Epithelial cell of alveolus of lung (primary cell): ENCODE results near the genes CXCL10 and CCNG2.

DNA sequence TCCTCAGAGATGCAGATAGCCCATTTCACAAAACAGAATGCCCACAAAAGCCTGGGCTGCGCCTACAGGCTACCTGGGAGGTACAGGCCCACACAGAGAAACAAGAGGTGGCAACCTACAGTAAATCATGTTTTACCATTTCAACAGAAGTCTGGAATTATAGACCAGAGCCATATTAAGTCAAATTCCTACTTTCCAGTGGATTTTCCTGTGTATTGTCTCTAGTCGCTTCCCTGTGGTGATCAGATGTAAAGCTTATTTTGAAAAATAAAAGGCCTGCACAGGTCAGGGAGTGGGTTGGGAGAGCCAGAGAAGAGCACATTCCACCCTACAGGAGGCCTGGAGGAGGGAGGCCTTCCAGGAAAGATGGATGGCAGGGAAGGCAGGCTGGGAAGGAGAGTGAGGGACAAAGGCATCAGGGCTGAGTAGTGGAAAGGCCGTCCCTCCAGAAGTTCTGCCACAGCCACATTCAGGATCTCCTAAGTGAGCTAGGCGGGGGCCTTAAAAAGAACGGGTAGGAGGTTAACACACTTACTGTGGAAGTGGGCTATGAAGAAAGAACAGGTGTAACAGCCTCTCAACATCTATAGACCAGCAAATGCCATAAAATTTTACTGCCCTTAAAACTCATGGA, 19.0 kb upstream of the USO1 start:
- RAMPAGE, long total RNA = no peak
- RRBS = no CpG with 5 or more reads among the region's 5 CpGs

GRCh38 chr4:75770644-75771324, 46.4 kb downstream of the USO1 start:
- RAMPAGE, long total RNA = no peak
- RRBS = no CpG with 5 or more reads among the region's 4 CpGs

GRCh38 chr4:75886256-75886763, 15.9 kb downstream of the PPEF2 start:
- RAMPAGE, long total RNA = no peak
- RRBS = 16% methylated on average over 7 of the region's 24 CpGs

GRCh38 chr4:76011475-76012523, 4.5 kb upstream of the CXCL9 start:
- RAMPAGE, long total RNA = no peak
- RRBS = no CpG with 5 or more reads among the region's 20 CpGs

GRCh38 chr4:76023383-76023769, at the start of gene CXCL10:
Gene CXCL10 (minus strand): TSS chr4:76023497.
- RAMPAGE, long total RNA = no peak
- RRBS = no CpG with 5 or more reads among the region's 3 CpGs

GRCh38 chr4:76163147-76163567, 15.0 kb upstream of the NUP54 start:
- RAMPAGE, long total RNA = no peak
- RRBS = no CpG with 5 or more reads among the region's 4 CpGs

DNA sequence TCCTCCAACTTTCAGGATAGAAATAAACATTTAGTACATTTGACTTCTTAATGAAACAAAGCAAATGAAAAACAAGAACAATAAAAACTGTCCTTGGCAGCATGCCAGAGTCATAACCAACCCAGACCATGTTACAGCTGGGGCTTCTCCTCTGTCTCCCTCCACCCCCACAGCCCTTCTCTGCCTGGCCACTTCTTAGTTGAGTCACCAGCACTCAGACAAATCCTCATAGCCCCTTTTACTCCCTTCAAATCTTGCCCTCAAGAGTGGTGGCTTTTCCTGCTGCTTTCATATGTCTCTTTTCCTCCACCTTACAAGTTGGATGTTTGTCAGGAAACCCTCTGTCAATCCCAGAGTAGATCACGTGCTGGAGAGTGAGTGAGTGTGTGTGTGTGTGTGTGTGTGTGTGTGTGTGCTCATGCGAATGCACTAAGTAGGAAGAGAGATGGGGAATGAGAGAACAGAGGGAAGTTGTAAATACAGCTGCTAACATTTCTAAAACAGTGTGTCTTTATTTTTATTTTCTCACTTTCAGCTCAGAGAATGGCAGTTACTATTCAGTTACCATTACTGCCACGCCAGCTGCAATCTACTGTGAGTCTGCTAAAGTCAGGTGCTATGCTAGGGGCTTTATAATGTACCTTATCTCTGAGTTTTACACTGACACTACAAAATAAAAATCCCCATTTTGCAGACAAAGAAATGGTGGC, 15.0 kb downstream of the SCARB2 start:
- RAMPAGE, long total RNA = no peak
- RRBS = no CpG with 5 or more reads among the region's 3 CpGs

DNA sequence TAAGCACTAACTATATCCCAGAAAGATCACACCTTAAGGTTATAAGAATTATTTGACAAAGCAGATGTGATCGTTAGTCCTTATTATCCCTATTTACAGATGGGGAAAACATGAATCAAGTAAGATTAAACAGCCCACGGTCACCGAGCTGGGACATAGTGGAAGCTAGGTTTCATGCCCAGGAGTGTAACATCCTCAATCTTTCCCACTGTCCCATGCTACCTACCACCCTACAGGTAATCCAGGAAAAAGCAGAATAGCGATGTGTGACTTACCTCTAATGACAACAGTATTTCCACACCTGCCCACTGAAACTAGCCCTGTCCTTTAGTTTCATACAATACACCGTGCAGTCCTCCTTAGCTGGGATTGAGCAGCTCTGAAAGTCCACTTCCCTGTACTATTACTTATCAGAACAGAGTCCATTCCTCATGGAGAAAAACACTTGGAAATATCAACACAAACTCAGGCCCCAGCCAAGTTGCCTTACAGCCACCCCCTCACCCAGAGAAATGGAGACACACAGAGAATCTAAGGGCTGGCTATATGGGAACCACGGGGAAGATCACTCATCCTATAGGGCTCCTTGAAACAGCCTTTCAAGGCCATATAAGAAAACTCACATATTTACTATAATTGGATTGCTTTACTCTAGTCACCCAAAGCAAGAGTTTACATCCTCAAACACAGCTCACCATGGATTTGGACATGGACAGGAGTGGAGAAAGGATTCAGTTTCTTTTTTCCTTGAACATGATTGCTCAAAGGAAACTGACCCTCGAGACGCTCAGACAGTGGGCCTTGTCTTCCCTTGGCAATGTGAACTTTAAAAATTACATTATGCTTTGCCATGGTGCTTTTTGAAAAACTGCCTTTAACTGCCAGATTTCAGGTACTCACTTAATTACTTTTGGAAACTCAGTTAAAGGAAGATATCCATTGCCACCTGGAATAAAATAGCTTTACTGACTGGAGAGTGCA, 1.8 kb downstream of the SCARB2 start:
- RAMPAGE, long total RNA = no peak
- RRBS = no CpG with 5 or more reads among the region's 8 CpGs

- RAMPAGE, long total RNA = no peak
- RRBS = no CpG with 5 or more reads among the region's 7 CpGs
These were observed 227.4 kb downstream of the SHROOM3 start for GRCh38 chr4:76662306-76663025.

DNA sequence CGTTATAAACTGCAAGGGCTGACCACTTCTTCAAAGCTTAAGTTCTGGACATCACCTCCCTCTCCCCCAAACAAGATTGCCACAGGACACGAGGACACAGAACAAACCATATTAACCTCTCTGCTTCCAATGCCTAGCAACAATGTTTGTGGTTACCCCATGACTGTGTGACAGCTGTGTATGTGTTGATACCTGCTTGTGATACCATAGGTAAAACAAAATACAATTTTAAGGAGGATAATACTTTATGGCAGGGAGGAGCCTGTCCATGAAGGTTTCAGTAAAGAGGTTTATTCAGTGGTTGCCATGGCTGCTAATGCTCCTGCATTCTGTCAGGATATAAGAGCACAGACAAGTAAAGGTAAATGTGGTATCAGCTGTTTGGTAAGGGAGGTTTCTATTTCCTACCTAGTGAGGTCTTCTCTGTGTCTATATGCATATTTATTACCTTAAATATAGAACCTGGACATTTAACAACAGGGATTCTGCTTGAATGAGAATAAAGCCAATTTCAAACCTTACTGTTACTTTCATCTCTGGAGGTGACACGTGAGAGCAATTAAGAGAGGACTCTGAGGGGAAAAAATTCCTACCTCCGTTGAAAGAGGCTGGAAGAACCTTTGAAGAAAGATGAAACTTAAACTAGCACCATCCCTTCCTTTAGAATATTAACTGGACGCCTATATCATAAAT, 209.8 kb downstream of the SOWAHB start:
- RAMPAGE, long total RNA = no peak
- RRBS = no CpG with 5 or more reads among the region's 5 CpGs

DNA sequence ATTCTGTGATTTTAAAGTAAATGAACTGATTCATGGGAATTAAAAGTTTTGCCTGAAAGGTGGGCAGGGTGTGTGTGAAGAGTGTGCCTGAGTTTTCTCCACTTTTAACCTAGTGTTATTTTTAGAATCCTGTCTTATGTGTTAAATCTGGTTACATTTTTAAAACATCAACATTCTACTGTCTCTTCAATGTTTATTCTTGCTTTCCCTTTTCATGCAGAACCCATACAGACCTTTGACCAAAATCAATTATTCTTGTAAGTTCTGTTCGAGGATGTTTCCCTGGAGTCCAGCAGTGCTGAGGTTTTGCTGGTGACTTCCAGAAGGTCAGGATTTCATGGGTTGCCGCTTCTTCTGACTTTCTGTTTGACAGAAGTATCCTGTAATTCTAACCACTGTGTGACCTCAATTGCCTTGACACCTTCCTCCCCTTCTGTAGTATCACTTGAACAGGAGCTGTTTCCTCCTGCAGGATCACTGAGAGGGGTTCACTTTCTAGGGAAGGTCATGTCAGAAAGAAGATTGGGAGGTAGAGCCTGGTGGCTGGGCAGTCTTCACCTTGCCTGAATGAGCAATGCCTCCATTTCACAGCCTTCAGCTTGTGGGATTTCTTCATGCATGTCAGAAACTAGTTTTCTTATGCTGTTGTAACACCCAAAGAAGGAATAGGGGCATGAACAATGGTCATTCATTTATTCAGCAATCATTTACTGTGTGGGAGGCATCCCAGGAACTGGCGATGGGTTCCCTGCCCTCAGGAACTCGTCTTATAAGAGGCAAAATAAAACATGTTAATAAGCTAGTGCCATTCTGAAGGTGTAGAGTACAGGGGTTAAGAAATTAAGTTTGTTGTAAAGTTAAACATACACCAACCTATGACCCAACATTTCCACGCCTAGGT, 206.1 kb downstream of the SOWAHB start:
- RAMPAGE, long total RNA = no peak
- RRBS = no CpG with 5 or more reads among the region's 5 CpGs

DNA sequence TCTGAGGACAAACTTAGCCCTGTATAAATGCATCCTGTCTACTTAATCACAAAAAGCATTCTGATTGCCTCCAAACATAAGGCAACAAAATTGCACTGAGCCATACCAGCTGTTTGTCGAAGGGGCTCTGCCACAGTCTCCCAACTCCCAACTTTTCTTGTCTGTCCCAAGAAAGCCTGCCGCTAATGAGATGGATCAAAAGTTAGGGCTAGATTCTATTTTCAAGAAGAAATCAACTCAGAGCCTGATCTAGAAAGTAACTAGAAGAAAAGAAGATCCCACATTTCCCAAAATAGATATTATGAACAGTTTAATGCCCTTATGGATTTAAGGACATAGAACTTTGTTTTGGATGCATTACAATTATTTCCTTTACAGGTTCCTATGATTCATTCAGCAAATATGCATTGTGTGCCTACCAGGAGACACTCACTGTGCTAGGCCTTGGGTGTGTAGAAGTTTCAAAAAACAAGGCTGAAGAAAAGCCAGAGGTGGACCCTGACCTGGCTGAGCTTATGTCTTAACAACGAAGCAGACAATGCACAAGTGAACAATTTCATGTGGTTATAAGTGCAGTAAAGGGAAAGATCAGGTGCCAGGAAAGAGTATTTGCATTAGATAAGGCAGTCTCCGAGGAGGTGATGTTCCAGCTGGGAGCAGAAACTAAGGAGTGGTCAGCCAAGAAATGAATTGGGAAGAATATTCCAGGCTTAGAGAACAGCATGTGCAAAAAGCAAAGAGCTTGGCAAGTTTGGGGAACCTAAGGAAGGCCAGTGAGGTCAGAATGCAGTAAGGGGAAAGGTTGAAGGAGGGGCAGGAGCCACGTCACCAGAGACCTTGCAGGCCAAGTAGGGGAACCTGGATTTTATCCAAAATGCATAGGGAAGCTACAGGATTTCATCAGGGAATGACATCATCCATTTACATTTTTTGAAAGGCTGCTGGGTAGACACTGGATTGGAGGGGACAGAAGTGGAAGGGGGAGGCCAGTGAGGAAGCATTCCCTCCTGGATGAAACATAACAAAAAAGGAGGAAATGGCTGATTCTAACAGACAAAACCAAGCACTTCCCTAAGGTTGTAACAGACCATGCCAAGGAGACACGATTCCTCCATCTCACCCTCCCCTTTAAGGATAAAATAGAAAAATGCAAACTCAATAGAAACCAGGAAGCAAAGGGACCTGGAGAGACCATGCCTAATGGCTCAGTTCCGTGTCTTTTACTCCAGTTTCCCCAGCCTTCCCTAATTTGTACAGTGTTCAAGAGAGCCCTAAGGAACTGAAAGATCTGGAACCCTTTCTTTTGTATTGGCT, 193.7 kb downstream of the SOWAHB start:
- RAMPAGE, long total RNA = no peak
- RRBS = no CpG with 5 or more reads among the region's 7 CpGs

DNA sequence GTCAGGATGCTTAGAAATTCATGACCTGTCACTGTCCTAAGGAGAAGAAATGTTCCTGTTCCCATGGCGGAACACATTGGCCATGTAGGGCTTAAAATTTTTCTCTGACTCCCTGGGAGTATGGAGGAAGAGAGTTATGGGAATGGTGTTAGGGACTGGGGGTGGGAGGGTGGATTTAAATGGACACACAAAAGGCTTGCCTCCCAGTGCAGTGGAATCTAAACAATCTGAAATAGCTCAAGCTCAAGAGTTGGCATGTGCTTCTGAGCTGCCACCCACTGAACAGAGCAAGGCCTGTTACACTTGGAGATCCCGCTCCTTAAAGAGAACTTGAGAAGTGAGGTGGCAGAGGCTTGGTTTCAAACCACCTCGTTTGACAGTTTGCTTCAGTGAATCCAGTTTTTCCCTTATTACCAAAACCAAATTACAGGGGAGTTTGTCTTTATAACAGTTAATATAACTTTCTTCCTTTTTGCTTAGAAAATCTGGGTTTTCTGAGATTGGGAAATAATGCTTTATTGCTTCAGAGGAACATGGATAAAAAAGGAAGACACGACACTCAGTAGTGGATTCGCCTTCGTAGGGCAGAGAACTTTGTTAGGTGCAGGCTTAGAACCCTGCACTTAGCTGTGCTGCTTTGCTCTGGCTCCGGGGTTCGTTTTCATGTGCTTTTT, 188.4 kb downstream of the SOWAHB start:
- RAMPAGE, long total RNA = no peak
- RRBS = no CpG with 5 or more reads among the region's 8 CpGs

- RAMPAGE, long total RNA = no peak
- RRBS = no CpG with 5 or more reads among the region's 2 CpGs
These were observed 41.7 kb downstream of the SOWAHB start for GRCh38 chr4:76856103-76856740.

- RAMPAGE, long total RNA = no peak
- RRBS = 13% methylated on average over 14 of the region's 36 CpGs
These were observed 1.4 kb downstream of the SOWAHB start for GRCh38 chr4:76896325-76897128.

DNA sequence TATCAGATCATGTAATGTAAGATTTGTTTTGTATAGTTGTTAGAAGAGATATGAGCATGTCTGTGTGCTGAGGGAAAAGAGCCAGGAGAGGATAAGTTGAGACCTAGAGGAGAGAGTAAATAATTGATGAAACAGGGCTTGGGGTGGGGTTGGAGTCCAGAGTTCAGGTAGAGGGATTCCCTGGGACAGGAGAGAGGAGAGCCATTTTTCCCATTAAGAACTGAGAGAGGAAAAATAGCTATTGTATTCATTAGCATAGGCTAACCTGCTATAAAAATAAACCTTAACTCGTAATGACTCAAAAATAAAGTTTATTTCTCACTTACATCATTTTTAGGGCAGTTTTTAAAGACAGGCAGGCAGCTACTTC, 4.6 kb upstream of the SOWAHB start:
- RAMPAGE, long total RNA = no peak
- RRBS = no CpG with 5 or more reads among the region's 1 CpG

DNA sequence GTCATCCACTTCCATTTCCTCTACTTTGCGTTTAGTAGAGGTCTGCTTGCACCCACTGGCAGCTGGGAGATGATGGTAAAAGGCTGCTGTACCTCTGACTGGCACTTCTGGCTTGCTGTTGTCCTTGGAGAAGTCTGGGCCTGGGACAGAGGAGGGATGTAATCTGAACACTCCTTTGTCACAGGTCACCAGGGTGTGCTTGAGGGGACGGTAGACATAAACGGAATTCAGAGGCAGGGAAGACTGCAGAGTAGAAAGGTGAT, 27.5 kb downstream of the CCNI start:
- RAMPAGE, long total RNA = no peak
- RRBS = no CpG with 5 or more reads among the region's 3 CpGs

- RAMPAGE, long total RNA = no peak
- RRBS = no CpG with 5 or more reads among the region's 1 CpG
These were observed 20.8 kb downstream of the CCNI start for GRCh38 chr4:77054959-77055390.

GRCh38 chr4:77104600-77105500, 29.1 kb upstream of the CCNI start:
- RAMPAGE, long total RNA = no peak
- RRBS = no CpG with 5 or more reads among the region's 8 CpGs

- RAMPAGE, long total RNA = no peak
- RRBS = 1% methylated on average over 16 of the region's 74 CpGs
These were observed at the start of gene CCNG2 for GRCh38 chr4:77156482-77157428. Gene CCNG2 (plus strand): TSS chr4:77157207.